SK-MEL-5 (cell line): ENCODE measurements around the genes BSG, HCN2 and FGF22.

DNA sequence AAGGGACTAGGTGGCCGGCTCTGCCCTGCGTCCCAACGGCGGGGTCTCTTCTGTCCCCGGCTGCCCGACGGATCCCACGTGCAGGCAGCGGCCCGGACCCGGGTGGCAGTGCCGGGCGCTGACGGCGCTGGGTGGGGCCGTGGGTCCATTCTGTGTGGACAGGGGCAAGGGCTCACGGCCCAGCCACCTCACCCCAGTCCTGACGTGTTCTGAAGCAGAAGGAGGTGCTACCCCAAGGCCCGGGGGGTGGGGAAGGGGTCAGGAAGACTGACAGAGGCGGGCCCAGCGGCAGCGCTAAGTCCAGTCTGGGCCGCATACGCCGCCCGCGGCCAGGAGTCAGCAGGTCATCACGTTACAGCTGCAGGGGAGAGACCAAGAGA, 15.1 kb upstream of the PLPP2 start:
RAMPAGE:
- cytosol, long total RNA, result no peak
- long total RNA, result no peak
- nucleus, long total RNA, result no peak

DNA sequence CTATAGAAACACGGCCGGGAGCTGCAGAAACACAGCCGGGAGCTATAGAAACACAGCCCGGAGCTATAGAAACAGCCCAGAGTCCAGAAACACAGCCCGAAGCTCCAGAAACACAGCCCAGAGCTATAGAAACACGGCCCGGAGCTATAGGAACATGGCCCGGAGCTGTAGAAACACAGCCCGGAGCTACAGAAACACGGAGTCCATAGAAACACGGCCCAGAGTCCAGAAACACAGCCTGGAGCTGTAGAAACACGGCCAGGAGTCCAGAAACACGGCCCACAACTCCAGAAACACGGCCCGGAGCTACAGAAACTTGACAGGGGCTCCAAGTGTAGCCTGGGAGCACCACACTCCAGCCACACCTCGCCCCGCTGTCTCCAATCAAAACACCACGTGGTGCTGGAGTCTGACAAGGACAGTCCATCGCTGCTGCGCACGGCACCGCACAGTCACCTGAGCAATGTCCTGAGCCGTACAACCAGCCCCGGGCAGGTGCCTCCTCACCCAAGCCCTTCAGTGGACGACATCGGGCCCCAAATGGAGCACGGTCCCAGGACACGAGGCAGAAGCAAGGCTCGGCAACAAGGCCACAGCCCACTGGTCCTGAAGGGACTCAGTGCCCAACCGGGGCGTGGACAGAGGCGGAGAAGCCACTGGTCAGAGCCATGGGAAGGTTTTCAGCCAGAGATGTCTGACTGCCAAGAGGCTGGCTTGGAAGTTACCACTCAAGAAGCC, 19.5 kb upstream of the PLPP2 start:
RAMPAGE:
- cytosol, long total RNA, result no peak
- long total RNA, result no peak
- nucleus, long total RNA, result no peak

DNA sequence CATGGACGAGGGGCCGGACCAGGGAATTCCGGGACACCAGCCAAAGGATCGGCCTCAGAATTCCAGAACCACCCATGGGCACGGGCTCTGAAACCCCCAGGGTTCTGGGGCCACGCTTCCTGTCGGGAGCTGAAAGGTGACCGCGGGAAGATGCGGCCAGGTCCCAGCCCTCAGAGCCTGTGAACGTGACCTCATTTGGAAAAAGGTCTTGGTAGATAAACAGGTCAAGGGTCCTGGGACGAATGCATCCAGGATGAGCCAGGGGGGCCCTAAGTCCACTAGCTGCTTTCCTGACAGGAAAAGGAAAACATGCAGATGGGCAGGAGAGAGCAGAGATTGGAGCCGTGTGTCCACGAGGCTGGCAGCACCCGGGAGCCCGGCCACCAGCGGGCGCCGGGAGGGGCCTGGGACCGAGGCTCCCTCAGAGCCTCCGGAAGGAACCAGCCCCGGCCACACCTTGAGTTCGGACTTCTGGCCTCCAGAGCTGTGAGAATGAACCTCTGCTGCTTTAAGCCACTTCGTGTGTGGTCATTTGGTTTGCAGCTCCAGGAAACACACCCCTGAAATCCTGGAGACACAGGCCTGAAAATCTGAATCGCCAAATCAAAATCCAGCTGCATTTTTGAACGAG, 10.3 kb upstream of the C2CD4C start:
RAMPAGE:
- cytosol, long total RNA, result no peak
- long total RNA, result no peak
- nucleus, long total RNA, result no peak

RAMPAGE:
- cytosol, long total RNA, result no peak
- long total RNA, result no peak
- nucleus, long total RNA, result no peak
Measured at GRCh38 chr19:480138-480507, 5.3 kb upstream of the ODF3L2 start.

GRCh38 chr19:535572-536046, 4.0 kb downstream of the CDC34 start:
RAMPAGE:
- cytosol, long total RNA, result no peak
- long total RNA, result no peak
- nucleus, long total RNA, result no peak

GRCh38 chr19:572052-572712, at the start of gene BSG:
Gene BSG (plus strand): TSS chr19:572596.
RAMPAGE:
- cytosol, long total RNA, result start-site peak on the plus strand at chr19:572548-572603, 2,432 and 2,233 reads in 2 replicates
- long total RNA, result start-site peak on the plus strand at chr19:572556-572603, 1,523 and 1,946 reads in 2 replicates
- nucleus, long total RNA, result no peak

DNA sequence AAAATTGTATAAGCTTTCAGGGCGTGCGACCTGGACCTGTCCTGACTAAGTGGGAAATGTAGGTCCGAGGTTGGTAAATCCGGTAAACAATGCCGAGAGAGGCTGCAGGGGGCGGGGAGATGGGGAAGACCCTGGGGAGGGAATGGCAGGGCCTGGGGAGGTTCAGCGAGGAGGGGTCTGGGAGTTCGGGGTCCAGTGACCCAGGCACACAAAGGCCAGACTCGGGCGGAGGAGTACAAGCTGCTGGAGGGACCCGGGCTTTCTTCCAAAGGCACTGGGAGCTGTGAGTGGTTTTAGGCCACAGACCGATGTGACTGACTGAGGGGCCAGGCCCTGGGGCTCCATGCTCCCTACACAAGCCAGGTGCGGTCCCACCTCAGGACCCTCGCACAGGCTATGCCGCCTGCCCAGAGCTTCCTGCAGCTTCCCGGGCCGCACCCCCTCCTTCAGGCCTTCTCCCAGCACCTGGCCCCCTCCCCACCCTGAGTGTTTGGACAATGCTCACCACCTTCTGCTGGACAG, 3.1 kb upstream of the HCN2 start:
RAMPAGE:
- cytosol, long total RNA, result no peak
- long total RNA, result no peak
- nucleus, long total RNA, result no peak

GRCh38 chr19:589343-590289, at the start of gene HCN2:
Gene HCN2 (plus strand): TSS chr19:589881.
RAMPAGE:
- cytosol, long total RNA, result no peak
- long total RNA, result no peak
- nucleus, long total RNA, result no peak

DNA sequence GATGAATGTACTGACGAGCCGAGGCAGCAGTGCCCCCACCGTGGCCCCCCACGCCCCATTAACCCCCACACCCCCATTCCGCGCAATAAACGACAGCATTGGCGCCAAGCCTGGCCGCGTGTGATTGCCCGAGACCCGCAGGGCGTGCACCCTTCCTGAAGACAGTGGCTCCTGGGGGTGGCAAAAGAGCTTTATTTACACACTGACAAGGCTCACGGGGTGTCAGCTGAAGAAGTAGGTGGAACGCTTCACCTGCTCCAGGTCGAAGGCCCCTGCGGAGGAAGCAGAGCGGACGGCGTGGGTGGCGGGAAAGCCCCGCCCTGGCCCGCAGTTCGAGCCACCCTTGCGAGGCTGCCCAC, 16.3 kb downstream of the POLRMT start:
RAMPAGE:
- cytosol, long total RNA, result no peak
- long total RNA, result no peak
- nucleus, long total RNA, result no peak

GRCh38 chr19:639401-640237, at the start of gene FGF22:
Gene FGF22 (plus strand): TSS chr19:639879.
RAMPAGE:
- cytosol, long total RNA, result no peak
- long total RNA, result no peak
- nucleus, long total RNA, result no peak

RAMPAGE:
- cytosol, long total RNA, result no peak
- long total RNA, result no peak
- nucleus, long total RNA, result no peak
Measured at GRCh38 chr19:807539-808228, 10.4 kb downstream of the PTBP1 start.

DNA sequence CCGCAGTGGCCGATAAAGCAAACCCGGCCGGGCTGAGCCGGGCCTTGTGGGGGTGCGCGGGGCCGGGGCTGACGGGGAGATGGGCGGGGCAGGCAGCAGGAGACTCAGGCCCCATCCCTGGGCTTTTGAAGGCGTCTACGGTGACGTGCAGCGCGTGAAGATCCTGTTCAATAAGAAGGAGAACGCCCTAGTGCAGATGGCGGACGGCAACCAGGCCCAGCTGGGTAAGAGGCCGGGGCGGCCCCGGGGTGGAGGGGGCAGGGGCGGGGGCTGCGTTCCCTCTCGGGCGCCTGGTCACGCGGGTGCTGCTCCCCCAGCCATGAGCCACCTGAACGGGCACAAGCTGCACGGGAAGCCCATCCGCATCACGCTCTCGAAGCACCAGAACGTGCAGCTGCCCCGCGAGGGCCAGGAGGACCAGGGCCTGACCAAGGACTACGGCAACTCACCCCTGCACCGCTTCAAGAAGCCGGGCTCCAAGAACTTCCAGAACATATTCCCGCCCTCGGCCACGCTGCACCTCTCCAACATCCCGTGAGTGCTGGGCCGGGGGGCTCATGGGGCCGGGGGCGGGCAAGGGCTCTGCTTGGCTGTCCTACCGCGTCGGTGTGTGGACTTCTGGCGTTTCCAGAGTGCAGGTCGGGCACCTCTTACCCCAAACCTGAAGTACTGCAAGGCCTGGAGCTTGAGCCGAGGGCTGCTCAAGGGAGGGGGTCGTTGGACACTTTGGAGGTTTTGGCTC, 11.1 kb downstream of the PTBP1 start:
RAMPAGE:
- cytosol, long total RNA, result no peak
- long total RNA, result no peak
- nucleus, long total RNA, result no peak

RAMPAGE:
- cytosol, long total RNA, result no peak
- long total RNA, result no peak
- nucleus, long total RNA, result no peak
Measured at GRCh38 chr19:814621-815618, 6.8 kb downstream of the PLPPR3 start.

RAMPAGE:
- cytosol, long total RNA, result no peak
- long total RNA, result no peak
- nucleus, long total RNA, result no peak
Measured at GRCh38 chr19:848515-849053, 3.5 kb upstream of the ELANE start.

DNA sequence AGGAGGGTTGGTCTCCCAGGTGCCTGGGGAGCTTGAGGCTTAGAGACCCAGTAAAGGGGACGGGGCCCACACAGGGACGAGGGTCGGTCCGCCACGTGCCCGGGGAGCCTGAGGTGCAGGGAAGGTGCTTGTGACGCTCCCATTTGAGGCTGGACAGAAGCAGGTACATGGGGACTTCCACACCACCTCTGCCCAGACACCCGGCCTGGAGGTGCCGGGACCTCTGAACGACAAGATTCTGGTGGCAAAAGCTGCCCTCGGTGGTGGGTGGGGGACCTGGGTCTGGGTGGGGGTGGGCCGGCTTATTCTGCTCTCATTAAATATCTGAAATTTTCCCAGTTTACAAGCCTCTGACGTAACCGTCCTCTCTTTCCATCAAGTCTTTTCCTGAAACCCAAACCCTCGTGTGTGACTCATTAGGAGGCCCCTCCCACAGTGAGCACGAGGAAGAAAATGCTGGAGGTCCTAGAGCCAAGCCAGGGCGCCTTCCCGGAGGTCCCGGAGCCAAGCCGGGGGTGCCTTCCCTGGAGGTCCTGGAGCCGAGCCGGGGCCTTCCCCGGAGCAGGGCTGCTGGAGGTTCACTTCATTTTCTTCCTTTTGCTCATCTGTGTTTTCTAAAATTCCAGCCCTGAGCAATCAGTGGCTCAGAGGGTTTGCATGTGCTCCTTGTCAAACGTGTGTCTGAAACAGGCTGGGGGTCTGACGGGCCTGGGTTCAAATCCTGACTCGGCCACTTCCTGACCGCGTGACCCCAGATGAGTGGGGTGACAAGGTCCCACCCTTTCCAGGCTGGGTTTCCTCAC, 9.9 kb downstream of the CFD start:
RAMPAGE:
- cytosol, long total RNA, result no peak
- long total RNA, result no peak
- nucleus, long total RNA, result no peak

DNA sequence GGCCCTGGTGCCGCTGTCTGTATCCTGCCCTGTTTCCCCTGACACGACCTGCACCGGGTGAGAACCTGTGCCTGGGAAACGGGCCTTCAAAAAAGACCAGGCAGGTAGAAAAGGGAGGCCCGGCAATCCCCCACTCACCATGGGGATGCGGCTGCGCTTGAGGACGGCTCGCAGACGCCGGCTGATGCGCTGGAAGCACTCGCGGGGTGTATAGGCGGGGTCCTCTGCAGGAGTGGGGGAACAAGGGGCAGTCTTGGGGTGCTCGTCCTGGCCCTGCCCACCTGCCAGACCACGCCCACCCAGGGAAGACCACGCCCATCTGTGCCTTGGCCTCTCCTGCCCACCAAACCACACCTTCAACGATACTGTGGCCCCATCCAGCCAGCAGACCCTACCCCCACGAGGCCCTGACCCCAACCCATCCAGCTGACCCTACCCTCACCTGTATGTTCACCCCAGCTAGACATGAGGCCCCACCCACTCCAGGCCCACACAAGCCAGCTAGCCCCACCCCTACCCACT, 7.0 kb upstream of the MED16 start:
RAMPAGE:
- cytosol, long total RNA, result no peak
- long total RNA, result no peak
- nucleus, long total RNA, result no peak

RAMPAGE:
- cytosol, long total RNA, result no peak
- long total RNA, result no peak
- nucleus, long total RNA, result no peak
Measured at GRCh38 chr19:982516-983277, 1.4 kb upstream of the WDR18 start.

GRCh38 chr19:1008948-1009442, 8.8 kb downstream of the GRIN3B start:
RAMPAGE:
- cytosol, long total RNA, result no peak
- long total RNA, result no peak
- nucleus, long total RNA, result no peak

GRCh38 chr19:1035153-1035601, 4.7 kb upstream of the ABCA7 start:
RAMPAGE:
- cytosol, long total RNA, result no peak
- long total RNA, result no peak
- nucleus, long total RNA, result no peak

DNA sequence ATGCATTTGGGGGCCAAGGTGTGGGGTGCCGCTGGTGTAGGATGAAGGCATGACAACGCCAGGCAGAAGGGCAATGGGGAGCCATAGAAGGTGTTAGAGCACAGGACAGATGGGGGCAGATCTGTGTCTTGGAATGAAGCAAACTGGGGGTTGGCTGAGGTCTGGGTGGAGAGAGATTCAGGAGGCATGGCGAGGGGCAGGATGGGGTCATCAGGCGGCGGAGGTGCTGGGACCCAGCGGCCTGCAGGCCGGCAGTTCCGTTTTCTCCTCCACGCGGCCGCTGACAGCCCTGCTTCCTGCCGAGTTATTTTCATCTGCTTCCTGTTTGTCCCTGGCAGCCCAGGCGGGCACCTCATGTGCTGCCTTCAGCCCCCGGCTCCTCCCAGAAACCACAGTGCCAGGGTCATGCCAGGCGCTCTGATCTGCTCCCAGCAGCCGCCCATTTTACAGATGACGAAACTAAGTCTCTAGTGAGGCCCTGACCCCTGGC, 2.1 kb downstream of the ARHGAP45 start:
RAMPAGE:
- cytosol, long total RNA, result no peak
- long total RNA, result no peak
- nucleus, long total RNA, result no peak